ENCODE data around the genes POM121, SPDYE10 and LIMK1.

GRCh38 chr7:72610979-72611443 lies 198.9 kb upstream of the CALN1 start:
- PRO-cap: no peak
- RAMPAGE, long total RNA, 4 experiments: no peak in any of the 4 experiments

DNA sequence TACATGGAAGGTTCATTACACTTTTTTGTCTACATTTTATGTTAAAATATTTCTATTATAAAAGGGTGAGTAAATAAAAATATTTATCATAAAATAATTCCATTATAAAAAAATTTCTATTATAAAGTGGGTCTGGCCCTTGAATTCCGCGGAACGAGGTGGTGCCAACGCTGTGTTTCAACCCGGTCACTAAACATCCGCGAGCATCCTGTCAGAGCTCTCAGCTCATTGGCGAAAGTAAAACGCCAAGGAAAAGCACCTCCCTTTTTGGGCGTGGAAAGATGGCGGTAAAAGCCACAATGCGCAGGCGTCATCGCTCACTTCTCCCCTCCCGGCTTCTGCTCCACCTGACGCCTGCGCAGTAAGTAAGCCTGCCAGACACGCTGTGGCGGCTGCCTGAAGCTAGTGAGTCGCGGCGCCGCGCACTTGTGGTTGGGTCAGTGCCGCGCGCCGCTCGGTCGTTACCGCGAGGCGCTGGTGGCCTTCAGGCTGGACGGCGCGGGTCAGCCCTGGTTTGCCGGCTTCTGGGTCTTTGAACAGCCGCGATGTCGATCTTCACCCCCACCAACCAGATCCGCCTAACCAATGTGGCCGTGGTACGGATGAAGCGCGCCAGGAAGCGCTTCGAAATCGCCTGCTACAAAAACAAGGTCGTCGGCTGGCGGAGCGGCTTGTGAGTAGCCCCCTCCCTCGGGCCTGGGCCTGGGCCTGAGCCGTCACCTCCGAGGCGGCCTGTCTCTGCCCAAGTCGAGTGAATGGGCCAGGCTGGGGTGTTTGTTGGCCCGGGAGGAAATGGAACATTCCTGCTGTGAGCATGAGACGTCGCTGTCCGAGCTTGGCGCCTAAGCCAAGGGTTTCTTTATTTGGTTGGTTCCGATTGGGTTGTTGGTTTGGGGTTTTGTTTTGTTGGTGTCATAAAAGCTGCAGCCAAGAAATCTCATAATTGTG lies 1.4 kb upstream of the TYW1B start:
- PRO-cap: unidirectional peak, plus-strand start at position 377 of the sequence
- RAMPAGE, long total RNA, 4 experiments: start-site peak on the plus strand in 4 of 4 experiments, centred at positions 360 to 374 of the sequence, 211 to 1,790 reads per replicate

- PRO-cap: no peak
- RAMPAGE, long total RNA, 4 experiments: no peak in any of the 4 experiments
Observed at GRCh38 chr7:72879548-72880351, 45.1 kb upstream of the POM121 start.

DNA sequence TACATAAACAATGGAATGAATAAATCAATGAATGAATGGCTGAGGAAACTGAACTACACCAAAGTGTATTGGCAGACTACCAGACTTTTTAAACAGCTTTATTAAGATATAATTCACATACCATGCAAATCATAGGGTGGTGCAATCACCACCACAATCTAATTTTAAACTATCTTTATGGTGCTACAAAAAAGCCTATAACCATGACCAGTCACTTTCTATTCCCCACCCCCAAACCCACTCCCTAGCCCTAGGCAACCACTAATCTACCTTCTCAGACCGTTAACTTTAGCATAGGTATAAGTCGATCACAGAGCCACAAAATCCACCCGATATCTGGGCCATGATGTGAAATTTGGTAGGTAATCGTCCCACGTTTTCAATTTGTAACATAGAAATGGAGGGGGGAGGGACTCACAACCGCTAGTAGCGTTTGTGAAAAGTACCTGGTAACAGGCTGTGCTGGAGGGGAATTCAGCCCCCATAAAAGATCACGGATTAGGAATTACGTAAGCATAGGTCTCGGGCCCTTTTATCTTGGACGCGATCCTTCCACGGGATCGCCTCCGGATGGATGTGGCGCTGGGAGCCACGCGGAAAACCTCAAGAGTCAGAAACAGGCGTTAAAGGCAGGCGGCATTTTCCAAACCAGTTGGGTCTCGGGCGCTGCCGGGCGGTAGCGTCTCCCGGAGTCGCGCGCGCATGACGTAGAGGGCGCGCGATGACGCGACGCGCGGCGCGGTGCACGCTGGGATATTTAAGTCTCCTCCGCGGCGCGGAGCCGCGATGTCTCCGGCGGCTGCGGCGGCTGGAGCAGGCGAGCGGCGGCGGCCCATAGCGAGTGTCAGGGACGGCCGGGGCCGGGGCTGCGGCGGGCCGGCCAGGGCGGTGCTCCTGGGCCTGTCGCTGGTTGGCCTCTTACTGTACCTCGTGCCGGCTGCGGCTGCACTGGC lies at the start of gene POM121:
Gene POM121, plus strand, starts transcription at position 760 of the 953 bp plus-strand sequence.
- PRO-cap: no peak
- RAMPAGE, long total RNA, 4 experiments: no peak in any of the 4 experiments

DNA sequence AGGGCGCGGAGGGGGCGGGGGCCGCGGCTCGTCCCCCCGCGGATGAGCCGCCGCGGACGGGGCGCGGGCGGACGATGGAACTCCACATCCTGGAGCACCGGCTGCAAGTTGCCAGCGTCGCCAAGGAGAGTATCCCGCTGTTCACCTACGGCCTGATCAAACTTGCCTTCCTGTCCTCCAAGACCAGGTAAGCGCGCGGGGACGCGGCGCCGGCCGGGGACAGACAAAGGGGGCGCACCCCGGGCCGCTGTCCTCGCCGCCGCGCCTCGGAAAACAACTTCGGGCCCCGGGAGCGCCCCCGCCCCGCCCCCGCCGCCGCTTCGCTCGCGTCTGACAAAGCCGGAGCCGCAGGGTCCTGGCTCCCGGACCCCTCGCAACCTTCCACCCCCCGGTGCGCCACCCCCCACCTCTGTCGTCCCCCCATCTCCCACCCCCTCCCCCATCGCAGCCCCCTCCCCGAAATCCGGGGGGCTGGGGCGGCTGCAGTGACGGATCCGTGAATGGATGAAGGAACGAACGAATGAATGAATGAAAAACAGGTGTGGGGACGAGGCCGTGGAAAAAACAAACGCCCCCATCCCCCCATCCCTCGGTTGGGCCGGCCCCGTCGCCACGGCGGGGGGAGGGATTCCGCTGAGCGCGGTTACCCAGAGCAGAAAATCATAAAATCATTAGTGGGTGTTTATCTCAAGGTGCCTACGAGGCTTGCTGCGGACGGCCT lies at the start of gene SPDYE10:
Gene SPDYE10, minus strand, starts transcription at position 275 of the 721 bp plus-strand sequence.
- PRO-cap: no peak
- RAMPAGE, long total RNA, 4 experiments: no peak in any of the 4 experiments

- PRO-cap: no peak
- RAMPAGE, long total RNA, 4 experiments: no peak in any of the 4 experiments
Observed at GRCh38 chr7:73357777-73358976, 30.2 kb downstream of the FKBP6 start.

- PRO-cap: no peak
- RAMPAGE, long total RNA, 4 experiments: no peak in any of the 4 experiments
Observed at GRCh38 chr7:73535163-73535660, 13.1 kb upstream of the BAZ1B start.

DNA sequence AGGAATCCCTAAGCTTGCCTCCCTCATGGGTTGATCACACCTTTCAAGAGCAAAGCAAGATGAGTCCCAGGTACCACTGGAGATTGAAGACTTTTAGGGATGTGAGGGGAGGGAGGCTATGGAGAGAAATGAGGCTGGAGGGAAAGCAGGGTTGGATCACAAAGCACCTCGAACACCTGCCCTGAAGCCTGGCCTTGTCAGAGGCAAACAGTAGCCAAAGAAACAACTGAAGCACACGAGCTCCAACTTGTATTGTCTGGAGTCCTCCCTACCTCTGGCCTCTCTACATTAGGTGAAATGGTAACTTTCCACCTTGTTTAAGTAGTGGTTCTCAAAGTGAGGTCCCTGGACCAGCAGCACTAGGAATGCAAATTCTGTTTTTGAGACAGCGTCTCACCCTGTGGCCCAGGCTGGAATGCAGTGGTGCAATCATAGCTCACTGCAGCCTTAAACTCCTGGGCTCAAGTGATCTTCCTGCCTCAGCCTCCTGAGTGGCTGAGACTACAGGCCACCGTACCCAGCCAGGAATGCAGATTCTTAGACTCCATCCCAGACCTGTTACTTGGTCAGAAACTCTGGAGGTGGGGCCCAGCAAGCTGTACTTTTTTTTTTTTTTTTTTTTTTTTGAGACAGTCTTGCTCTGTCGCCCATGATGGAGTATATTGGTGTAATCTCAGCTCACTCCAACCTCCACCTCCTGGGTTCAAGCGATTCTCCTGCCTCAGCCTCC lies 6.7 kb upstream of the TBL2 start:
- PRO-cap: no peak
- RAMPAGE, long total RNA, 4 experiments: no peak in any of the 4 experiments

- PRO-cap: no peak
- RAMPAGE, long total RNA, 4 experiments: no peak in any of the 4 experiments
Observed at GRCh38 chr7:73602858-73603883, 21.2 kb downstream of the MLXIPL start.

DNA sequence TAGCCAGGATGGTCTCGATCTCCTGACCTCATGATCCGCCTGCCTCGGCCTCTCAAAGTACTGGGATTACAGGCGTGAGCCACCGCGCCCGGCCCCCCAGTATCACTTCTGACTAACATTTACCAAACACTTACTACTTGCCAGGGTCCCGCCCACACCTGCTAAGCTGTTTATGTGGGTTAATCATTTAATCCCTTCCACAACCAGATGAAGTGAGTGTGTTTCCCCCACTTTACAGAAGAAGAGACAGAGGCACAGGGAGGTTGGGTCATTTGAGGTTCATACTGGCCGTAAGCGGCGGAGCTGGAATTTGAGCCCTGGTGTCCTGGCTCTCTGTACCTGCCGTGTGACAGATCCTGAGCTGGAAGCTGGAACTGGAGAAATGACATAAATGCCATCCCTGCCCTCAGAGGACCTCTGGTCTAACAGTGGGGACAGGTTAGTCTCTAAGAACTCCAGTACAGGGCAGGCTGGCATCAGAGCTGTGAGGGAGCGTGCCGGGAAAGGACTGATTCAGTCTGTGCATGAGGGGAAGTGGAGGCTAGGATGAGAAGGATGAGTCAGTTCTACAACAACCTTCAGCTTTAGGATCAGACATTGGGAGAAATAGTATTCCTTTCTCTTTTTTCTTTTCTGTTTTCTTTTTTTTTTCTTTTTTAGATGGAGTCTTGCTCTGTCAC lies 15.0 kb upstream of the VPS37D start:
- PRO-cap: no peak
- RAMPAGE, long total RNA, 4 experiments: no peak in any of the 4 experiments

DNA sequence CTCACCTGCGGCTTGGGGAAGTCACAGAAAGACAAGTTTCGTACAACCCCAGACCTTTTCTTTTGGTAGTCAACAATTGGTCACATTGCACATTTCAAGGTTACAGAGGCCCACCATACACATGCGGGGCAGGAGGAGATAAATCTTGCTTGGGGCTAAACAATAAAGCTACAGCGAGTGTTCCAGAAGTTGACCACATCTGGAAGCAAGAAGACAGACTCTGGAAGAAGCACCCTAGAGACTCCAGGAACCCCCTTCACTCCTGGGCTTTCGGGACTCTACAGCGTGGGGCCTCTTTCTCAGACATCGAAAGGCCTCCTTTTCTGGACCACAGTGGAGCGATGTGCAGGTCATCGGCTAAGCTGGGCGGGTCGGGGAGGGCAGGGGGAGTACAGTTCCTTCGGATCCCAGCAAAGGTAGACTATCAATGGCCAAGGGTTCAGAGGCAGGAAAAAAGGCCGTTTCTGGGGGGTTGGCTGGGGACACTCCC lies 973 bp downstream of the DNAJC30 start:
- PRO-cap: no peak
- RAMPAGE, long total RNA, 4 experiments: no peak in any of the 4 experiments

GRCh38 chr7:73799249-73799986 lies 29.3 kb upstream of the CLDN3 start:
- PRO-cap: no peak
- RAMPAGE, long total RNA, 4 experiments: no peak in any of the 4 experiments

DNA sequence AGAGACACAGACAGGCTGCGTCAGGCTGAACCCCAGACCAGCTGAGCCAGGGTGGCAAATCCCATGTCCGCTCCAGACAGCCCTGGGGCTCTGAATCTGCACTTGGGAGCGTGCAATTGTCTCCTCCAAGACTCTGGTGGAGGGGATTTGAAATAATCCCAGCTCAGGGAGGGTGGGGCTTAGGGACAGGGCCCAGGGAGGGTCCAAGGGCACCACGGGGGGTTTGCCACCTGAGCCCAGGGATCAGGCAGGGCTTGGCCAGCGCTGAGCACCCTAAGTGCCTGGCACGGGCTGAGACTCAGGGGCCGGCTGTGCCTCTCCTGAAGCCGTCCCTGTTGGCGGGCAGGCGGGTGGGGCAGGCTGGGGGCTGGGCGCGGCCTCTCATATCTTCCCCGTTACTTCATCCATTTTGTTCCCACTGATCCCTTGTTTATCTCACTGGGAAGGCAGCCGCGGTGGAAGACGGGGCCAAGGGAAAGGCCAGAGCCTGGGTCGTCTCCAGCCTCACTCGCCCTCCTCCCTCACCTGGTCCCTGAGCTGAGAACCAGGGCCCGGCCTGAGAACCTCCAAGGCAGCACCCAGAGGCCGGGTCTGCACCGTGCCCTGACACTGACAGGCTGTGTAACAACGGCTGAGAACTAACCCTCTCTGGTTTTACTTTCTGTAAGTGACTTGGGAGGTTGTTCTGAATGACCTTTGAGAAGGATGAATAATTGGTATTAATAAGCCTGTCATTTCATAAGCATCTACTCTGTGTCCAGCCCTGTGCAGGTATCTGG lies 41.7 kb upstream of the ELN start:
- PRO-cap: no peak
- RAMPAGE, long total RNA, 4 experiments: no peak in any of the 4 experiments

GRCh38 chr7:74031843-74032488 lies 4.0 kb downstream of the ELN start:
- PRO-cap: no peak
- RAMPAGE, long total RNA, 4 experiments: no peak in any of the 4 experiments

DNA sequence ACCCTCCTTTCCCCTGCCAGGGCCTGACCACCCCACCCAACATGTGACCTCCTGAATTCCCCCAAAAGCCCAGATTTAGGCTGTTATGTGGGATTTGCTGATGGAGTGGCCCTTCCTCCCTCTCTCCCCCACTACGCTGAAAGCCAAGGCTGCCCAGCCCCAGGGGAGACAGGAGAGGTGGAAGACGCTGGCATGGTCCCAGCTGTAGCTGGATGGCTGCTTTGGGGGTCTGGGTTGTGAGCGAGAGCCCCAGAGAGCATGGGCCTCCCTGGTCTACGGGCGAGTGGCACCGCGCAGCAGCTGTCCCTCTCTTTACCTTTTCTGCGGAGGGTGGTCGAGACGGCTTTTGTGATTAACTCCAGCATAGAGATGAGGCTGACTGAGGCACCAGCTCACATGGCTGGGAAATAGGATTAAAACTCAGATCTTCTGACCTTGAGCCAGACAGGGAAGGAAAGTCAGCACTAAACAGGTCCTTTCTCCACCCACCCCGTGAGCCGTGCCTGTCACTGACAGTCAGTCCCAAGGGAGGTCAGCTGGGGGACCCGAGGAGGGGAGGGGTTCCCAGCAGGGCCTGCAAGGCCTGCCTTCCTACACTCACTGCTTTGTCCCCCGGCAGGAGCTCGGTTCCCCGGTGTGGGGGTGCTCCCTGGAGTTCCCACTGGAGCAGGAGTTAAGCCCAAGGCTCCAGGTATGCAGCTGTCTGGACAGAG lies 16.8 kb downstream of the ELN start:
- PRO-cap: no peak
- RAMPAGE, long total RNA, 4 experiments: no peak in any of the 4 experiments

GRCh38 chr7:74061687-74062742 lies 21.6 kb upstream of the LIMK1 start:
- PRO-cap: unidirectional peak, minus-strand start at chr7:74061929; bidirectional peak, plus-strand start at chr7:74062325, minus-strand start at chr7:74062280
- RAMPAGE, long total RNA, 4 experiments: start-site peak on the minus strand in 4 of 4 experiments, at chr7:74062260-74062303 at its widest, 14 to 37 reads per replicate

- PRO-cap: unidirectional peak, plus-strand start at chr7:74084020
- RAMPAGE, long total RNA, 4 experiments: no peak in any of the 4 experiments
Observed at GRCh38 chr7:74083006-74084271, at the start of gene LIMK1. TSS of gene LIMK1 (plus strand) at chr7:74083804.

- PRO-cap: no peak
- RAMPAGE, long total RNA, 4 experiments: no peak in any of the 4 experiments
Observed at GRCh38 chr7:74212481-74213068, 2.8 kb downstream of the LAT2 start.

- PRO-cap: no peak
- RAMPAGE, long total RNA, 4 experiments: no peak in any of the 4 experiments
Observed at GRCh38 chr7:74222945-74224028, 13.5 kb downstream of the LAT2 start.

DNA sequence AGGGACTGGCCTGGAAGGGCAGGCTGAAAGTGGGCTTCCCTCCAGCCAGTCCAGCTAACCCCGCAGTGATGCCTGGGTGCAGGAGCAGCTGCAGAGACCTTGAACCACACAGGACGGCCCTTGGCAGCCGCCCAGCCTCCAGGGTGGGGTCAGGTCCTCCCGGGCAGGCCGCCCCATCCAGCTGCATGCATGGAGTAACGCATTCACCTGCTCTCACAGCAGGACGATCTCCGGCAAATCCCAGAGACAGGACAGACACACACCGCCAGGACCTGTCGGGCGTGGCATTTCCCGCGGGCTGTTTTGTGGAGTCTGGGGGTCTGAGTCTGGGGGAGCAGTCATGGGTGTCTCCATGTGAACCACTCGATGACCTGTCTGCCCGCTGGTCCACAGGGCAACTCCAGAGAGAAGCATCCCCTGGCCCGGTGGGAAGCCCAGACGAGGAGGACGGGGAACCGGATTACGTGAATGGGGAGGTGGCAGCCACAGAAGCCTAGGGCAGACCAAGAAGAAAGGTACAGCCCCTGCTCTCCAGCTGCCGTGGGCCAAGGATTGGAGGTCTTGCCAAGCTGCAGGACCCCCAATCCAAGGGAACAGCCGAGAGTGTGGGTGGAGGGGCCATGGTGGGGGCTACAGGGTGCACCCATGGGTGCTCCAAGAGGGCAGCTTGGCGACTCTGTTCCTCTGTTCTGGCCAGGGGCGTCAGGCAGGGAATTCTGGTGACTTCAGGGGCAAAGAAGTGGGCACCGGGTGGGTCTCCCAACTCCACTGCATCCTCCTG lies 14.6 kb downstream of the LAT2 start:
- PRO-cap: no peak
- RAMPAGE, long total RNA, 4 experiments: no peak in any of the 4 experiments

All from sigmoid colon (tissue), 4 donors.